Measurements from ENCODE around the gene ABCC6.

DNA sequence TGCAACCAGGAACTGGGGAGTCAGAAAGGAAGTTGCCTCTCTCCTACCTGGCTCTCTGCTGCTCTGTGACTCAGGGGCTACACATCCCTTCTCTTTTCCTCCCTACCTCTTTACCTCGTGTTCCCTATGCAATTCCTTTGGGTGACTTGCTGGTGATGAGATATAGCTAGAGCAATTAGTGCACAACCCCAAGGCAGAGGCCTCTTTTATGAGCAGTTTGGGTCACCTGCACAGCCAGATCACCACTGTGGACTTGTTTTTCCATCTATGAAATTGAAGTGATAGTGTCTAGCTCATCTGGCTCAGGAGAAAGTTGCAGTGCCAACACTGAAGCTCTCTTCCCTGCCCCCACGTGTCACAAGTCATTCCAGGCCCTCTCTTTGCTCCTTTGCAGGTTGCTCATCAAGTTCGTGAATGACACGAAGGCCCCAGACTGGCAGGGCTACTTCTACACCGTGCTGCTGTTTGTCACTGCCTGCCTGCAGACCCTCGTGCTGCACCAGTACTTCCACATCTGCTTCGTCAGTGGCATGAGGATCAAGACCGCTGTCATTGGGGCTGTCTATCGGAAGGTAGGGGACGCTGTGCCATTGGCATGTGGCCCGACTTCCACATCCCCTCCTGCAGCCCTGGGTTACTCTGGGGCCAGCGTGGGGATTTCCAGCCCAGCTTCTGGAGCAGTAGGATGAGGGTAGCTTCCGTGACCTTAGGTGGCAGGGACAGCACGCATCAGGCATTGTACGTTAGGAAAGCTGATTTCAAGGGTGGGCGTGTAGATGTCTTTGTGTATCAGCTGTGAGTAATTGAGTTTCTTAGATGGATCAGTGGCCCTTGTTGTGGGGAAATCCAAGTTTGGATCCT lies 96.3 kb downstream of the ABCC1 start:
- RRBS, 2 experiments: no CpG with 5 or more reads among the region's 16 CpGs

DNA sequence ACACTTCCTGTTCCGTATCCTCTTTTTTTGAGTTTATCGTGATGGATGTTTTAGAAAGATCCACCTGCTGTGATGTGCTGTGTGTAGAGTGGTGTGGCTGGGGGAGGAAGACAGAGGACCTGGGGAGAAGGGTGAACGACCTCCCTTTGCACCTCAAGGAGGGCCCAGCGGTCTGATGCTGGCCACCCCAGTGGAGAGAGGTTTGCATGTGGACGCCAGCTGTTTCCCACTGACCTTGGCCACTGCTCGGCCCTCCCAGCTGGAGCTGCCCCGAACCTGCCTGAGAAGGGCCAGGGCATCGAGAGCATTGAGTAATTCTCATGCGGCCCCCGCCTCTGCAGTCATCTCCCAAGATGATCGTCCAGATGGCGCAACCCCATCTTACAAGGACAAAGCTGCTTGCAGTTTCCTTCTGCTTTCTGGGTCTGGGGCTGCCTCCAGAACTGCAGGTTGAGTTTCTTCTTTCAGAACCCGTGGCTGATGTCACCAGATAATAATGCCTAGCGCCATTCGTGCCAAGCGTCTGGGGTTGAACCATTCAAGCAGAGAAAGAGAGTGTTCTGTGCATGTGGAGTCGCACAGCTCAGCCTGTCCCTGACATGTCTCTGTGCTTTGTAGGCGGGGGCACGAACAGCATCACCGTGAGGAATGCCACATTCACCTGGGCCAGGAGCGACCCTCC lies 126.4 kb downstream of the ABCC1 start:
- RRBS, 2 experiments: no CpG with 5 or more reads among the region's 21 CpGs

- RRBS, 2 experiments: no CpG with 5 or more reads among the region's 16 CpGs
Measured at GRCh38 chr16:16090344-16090761, 132.9 kb downstream of the ABCC6 start.

DNA sequence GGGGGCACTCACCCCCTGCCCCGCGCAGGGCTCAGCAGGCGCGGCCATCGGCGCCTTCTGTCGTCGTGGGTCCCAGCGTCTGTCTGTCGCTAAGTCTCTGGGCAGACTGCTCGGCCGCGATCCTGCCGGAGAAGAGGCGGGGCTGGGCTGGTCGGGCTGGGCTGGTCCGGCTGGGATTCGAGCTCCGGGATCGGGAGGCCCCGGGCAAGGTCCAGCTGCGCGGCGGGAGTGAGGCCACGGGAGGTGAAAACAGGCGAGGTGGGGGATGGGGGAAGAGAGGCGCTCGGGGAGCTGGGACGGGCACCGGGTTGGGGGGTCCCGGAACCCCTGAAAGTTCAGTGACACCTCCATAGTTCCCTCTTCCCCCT lies at the start of gene ABCC6:
Gene ABCC6, minus strand, starts transcription at position 108 of the 368 bp plus-strand sequence.
- RRBS, 2 experiments: no CpG with 5 or more reads among the region's 31 CpGs

- RRBS, 2 experiments: 50 to 64% methylated on average over 6 of the region's 22 CpGs
Measured at GRCh38 chr16:17108334-17109006, 362.3 kb downstream of the XYLT1 start.

DNA sequence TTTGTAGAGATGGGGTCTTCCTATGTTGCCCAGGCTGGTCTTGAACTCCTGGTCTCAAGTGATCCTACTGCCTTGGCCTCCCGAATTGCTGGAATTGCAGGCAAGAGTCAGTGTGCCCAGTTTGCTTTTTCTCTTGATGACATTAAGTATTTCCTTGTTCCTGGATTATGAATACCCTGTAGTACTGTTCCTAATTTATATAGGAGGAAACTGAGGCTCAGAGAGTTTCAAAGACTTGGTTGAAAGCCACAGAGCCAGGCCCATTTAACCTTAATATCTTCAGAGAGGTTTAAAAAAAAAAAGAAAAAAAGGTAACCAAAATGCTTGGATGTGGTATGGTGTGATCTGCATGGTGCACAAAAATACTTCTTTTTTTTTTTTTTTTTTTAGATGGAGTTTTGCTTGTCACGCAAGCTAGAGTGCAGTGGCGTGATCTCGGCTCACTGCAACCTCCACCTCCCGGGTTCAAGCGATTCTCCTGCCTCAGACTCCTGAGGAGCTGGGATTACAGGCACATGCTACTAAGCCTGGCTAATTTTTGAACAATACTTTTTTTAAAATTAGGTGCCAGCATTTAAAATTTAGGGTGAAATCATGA lies 101.9 kb downstream of the XYLT1 start:
- RRBS, 2 experiments: no CpG with 5 or more reads among the region's 6 CpGs

GRCh38 chr16:17370255-17370784 lies 100.4 kb downstream of the XYLT1 start:
- RRBS, 2 experiments: no CpG with 5 or more reads among the region's 13 CpGs

DNA sequence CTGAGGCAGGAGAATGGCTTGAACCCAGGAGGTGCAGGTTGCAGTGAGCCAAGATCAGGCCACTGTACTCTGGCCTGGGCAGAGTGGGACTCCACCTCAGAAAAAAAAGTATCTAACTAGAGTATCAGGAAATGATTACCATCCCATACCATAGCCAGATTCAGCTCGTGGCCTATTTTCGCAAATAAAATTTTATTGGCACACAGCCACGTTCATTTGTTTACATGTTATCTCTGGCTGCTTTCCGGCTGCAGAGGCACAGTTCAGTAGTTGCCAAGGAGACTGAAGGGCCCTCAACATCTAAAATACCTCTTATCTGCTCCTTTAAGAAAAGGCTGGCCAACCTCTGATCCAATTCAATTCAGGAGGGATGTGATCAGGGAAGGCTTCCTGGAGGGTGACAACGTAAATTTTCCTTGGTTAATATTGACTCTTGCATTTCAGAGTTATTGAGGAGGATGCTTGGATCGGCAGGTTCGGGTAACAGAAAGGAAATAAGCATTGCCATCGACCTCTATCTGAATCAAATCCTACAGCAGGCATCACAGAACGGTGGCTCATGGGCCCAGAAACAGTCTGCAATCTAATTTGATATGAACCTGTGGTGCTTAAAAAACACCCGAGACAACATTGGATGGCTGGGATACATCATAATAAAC lies 73.9 kb downstream of the XYLT1 start:
- RRBS, 2 experiments: no CpG with 5 or more reads among the region's 10 CpGs

DNA sequence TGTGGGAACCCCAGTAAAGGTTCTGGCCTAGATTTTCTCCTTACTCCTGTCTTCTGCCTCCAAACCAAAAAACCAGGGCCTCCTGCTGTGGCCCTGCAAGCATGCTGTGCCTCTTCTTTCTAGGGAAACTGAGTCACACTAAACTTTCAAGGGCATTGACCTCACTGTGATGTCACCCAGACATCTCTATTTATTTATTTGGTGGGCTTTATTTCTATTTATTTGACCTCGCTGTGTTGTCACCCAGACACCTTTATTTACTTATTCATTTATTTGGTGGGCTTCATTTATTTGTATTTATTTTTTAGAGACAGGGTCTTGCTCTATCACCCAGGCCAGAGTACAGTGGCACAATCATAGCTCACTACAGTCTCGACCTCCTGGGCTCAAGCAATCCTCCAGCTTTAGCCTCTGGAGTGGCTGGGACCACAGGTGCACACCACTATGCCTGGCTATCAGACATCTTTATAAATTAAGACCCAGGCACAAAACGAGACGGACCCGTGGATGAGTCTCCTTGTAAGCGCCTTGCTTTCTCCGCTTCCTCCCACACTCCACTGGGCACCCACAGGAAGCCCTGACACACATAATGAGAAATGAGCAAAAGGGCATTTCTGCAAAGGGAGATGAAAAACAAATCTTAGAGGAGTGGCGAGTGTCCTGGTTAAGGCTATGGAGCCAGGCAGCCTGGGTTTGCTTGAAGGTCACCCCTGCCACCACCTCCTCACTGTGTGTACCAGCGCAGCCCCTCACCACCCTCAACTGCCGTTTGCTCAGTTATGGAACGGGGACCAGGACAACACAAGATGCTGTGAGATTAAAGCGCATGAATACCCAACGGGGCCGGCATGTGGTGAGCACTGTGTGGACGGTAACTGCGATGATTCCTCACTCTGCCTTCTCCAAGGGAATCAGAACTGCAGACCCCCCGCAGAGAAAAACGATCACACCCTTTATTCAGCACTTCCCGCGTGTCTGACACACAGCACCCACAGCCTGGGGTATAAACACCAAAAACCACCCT lies 56.4 kb downstream of the XYLT1 start:
- RRBS, 2 experiments: no CpG with 5 or more reads among the region's 20 CpGs

DNA sequence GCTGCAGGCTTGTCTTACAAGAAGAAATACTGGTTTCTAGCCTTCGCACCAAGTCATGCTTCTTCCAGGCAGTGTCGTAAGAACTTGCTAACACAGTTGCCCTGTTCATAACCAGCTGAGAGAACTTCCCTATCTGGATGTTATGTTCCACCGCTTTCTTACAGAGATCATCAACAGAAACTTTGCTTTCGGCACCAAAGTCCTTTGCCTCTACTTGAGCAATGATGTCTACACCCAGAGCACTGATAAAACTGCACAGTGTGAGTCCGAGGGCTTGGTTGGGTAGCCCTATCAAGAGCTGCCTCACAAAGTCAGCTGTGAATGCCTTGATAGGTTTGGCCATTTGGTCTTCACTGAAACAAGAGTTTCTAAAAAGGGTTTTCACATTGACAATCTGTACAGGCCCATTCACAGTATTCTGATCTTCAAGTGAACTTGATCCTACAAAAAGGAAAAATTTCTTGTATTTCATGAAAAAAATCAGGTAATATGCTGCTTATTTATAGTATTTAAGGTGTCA lies 28.0 kb upstream of the ARL6IP1 start:
- RRBS, 2 experiments: no CpG with 5 or more reads among the region's 5 CpGs

DNA sequence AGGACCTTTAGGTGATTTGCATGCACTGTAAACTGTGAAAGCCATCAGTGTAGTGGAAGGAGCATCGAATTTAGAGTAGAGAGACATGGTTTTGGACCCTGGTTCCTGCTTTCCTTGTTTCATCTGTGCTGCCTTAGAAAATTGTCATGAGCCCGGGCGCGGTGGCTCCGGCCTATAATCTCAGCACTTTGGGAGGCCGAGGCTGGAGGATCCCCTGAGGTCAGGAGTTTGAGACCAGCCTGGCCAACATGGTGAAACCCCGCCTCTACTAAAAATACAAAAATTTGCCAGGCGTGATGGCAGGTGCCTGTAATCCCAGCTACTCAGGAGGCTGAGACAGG lies 776 bp downstream of the COQ7 start:
- RRBS, 2 experiments: no CpG with 5 or more reads among the region's 8 CpGs

DNA sequence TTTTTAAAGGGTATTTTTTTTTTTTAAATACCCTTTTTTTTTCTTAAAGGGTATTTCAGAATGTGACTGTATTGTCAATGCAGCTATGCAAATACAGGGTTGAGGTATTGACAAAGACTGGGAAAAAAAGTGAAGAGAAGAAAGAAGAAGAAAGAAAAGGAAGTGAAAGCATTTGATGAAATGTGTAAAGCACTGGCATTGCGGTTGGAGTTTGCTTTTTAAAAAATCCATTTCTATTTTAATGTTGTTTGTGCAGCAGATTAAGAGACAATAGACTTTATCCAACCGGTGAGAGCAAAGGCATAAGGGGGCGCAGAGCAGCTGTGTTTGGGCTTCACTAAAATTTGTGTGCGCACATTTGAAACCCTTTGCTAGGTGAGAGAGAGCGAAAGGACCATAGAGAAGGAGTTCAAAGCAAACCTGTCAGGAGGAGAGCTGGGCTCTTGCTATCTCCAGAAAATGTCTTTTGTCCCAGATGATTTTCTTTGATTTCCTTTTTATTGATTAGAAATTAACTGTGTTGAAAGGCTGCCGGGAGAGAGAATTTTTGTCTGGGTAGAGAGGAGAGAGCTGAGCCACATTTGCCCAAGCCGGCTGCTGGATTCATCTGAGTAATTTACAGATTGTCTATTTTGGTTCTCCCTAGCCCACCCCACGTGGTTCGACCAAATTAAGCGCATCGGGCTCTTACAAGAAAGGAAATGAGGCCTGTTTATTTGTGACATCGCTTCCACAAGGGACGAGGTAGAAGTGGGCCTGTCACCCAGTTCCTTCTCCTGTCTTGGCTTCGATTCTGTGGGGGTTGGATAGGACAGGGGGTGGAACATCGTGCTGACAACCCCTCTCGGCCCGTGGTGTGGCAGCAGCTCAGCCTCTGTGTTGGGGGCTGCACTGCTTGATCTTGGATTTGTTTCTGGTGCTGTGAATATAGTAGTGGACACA lies 42.7 kb downstream of the SYT17 start:
- RRBS, 2 experiments: 0% methylated on average over 1 of the region's 17 CpGs; no CpG with 5 or more reads in 1 of the 2 experiments

- RRBS, 2 experiments: no CpG with 5 or more reads among the region's 6 CpGs
Measured at GRCh38 chr16:19381263-19381816, 36.3 kb upstream of the TMC5 start.

DNA sequence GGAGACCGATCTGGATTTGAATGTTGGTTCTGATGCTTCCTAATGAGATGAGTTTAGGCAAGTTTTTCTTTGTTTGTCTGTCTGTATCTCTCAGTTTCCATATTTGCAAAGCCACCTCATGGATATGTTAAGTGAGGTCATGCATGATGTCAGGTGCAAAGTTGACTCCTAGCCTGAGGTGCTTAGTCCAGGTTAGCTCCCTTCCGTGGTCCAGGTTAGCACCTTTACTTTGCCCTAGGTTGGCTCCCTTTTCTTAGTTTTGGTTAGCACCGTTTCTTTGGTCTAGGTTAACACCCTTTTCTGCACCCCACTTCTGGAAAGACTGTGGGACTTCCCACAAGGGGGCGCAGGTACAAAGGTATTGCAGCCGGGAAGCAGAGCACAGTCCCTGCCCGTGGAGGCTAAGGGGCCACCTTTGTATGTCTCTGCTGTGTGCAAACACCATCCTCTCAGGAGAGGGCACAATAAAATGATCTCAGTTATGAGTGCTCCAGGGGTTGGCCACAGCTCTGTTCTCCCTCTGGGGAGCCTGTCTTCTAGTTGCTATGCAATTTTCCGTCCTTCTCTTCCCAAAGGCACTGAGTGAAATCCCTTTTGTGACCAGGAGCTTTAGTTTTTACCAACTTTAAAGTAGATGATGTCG lies 28.5 kb upstream of the TMC5 start:
- RRBS, 2 experiments: no CpG with 5 or more reads among the region's 8 CpGs

GRCh38 chr16:19396525-19396951 lies 21.1 kb upstream of the TMC5 start:
- RRBS, 2 experiments: no CpG with 5 or more reads among the region's 8 CpGs

DNA sequence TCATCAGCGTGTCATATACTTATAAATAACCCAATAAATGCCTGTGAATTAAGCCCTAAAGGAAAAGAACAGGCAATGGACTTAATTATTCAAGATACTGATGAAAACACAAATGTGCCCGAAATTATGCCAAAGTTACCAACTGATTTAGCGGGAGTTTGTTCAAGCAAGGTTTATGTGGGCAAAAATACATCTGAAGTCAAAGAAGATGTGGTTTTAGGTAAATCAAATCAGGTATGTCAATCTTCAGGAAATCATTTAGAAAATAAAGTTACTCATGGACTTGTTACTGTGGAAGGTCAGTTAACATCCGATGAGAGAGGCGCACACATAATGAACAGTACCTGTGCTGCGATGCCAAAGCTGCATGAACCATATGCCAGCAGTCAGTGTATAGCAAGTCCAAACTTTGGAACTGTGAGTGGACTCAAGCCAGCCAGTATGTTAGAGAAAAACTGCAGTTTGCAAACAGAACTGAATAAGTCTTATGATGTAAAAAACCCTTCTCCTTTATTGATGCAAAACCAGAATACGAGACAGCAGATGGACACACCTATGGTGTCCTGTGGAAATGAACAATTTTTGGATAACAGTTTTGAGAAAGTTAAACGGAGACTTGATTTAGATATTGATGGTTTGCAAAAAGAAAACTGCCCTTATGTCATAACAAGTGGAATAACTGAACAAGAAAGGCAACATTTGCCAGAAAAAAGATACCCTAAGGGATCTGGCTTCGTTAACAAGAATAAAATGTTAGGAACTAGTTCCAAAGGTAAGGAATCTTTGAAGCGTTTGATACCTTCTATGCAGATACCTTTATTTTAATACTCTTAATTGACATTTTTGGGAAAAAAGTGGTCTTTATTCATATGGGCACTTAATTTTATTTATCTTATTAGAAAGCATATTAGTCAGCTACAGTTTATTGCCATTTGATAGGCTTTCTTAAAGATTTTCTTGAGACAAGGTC lies 13.4 kb downstream of the CCP110 start:
- RRBS, 2 experiments: no CpG with 5 or more reads among the region's 10 CpGs

GRCh38 chr16:19749545-19750037 lies 31.5 kb downstream of the IQCK start:
- RRBS, 2 experiments: no CpG with 5 or more reads among the region's 4 CpGs

GRCh38 chr16:19804883-19805485 lies 79.7 kb downstream of the GPRC5B start:
- RRBS, 2 experiments: no CpG with 5 or more reads among the region's 7 CpGs

DNA sequence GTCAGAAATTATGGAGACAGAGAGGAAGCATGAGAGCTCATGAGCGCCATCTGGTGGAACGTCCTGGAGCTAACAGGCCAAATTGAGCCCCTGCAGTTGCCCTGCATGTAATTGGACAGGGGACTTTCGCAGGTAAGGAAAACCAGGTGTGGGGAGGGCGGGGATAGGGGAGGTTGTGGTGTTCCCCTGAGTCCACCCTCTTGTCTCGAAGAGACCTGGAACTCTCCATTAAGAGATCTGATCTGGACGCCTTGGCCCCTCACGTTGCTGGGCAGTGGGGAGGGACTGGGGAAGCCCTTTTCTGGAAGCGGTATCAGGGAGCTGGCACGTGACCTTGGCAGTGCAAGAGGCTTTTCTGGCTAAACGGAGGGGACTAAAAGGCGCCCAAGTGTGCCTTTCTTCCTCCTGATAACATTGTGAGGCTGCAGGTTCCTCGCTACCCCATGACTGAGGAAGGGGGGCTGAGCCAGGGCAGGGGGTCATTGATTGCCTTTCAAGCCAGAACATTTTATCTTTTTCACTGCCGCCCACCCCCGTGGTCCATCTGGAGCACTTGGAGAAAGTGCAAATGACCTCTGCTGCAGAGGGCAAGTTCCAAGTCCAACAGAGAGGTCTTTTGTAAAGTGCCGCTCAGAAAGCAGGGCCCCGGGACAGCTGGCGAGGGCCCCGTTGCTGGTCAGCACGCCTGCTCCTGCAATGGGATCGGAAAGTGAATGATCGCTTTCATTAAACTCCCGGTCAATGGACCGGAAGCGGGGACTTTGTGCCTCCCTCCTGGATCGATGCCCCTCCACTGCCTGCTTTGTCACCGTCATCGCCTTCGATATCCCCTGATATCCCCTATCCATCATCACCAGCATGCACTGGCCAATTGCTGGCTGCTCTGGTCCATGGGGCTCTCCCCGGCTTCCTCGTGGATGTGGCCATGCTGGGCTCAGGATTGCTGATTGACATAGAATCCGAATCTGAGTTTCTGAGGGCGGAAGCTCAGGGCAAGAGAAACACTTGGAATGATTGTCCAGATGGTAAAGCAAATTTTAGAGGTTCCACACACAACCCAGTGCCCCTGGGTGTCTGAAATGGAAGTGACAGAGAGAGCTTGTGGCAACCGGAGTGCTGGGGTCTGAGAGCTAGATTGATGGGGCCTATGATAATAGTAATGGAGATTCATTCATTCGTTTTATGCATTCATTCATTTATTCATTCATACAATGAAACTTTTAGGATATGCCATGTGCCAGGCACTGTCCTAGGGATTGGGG lies 18.2 kb downstream of the PDILT start:
- RRBS, 2 experiments: 9 to 14% methylated on average over 6 of the region's 34 CpGs

GRCh38 chr16:20587523-20588292 lies 11.5 kb upstream of the ACSM2B start:
- RRBS, 2 experiments: no CpG with 5 or more reads among the region's 4 CpGs

All from bronchial epithelial cell (primary cell).